ENCODE data around the genes NEURL3, SEMA4C and ANKRD36.

DNA sequence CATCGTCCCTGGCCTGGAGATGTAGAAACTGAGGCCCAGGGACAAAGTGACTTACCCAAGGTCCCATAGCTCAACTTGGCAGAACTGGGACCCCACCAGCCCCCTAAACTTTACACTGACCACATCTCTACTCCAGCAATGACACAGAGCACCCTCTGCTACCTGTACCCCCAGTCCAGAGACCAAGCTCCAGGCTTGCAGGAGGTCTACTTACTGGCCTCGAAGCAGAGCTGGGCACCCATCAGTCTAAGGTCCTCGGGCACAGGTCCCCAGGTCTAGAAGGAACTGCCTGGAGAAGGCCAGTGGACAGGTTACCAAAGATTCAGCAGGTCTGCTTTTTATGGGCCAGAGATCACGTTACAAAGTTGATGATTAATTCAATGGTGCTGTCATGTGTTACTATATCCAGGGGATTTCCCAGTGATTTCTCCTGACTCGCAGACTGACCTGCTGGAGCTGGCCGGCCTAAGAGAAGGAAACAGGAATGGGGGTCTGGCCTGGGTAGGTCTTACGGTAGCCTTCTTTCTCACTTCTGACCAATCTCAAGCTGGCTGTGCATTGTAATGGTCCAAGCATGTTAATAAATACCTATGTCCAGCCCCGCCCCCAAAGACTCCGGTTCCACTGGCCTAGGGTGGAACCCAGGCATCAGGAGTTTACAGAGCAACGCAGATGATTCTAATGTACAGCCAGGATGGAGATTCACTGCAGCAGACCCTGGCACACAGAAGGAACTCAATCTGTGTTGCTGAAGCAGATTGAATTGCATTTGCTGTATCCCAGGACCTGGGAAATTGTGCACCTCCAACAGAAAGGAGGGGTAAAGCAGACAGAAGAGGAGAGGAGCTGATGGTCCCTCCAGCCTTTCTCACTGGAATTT, at the start of gene NEURL3:
NEURL3 (minus strand) TSS at position 313 of the 880 bp plus-strand sequence.
- PRO-cap: no peak

DNA sequence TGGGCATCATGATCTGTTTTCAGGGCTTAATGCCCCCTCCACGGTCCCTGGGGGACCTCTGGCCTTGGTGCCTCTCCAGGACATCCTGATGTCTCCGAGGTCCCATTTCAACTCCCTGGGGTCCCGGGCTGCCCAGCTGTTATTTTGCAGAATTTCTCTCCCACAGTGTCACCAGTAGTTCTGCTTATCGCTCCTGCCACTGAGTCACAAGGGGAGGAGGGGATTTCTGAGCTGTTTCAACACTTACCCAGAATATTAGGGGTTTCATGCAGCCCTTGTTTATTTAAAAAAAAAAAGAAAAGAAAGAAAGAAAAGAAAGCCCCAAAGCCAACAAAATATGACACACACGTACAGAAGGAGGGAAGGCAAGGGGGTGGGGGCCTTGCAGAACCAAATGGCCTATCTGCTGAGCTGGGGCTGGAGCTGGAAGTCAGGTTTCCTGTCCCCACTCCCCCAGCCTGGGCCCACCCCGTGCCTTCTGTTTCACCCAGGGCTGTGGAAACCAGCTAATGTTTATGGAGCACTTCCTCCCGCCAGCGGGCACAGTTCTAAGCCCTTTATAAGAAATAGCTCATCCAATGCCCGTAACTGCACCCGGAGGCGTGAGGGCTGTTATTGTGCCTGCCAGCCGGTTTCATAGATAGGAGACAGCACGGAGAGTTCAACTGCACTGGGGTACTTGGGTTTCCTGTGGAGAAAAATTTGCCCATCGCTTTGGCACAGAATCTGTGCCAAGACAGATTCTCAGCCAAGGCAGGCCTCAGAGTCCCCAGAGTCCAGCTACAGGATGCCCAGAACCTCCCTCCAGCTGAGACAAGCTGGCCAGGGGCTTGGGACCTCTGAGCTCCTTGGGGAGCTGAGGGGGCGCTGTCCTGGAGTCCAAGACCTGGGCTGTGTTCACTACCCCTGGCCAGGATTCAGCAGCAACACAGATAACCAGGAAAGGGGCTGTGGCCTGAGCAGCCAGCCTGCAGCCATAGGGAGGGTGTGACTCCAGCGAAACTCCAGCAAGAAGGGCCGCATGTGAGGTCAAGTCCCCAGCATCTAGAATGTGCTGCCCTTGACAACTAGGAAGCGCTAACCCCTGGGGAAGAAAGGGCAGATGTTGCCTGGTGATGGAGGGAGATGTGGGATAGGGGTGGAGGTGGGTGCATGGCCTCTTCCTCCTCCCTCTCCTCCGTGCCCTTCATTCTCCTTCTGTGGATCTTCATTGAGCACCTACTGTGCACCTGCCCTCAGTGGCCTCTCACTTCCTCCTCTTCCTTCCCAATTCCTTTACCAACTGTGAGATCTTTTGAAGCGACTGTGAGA, 8.1 kb upstream of the ARID5A start:
- PRO-cap: no peak

DNA sequence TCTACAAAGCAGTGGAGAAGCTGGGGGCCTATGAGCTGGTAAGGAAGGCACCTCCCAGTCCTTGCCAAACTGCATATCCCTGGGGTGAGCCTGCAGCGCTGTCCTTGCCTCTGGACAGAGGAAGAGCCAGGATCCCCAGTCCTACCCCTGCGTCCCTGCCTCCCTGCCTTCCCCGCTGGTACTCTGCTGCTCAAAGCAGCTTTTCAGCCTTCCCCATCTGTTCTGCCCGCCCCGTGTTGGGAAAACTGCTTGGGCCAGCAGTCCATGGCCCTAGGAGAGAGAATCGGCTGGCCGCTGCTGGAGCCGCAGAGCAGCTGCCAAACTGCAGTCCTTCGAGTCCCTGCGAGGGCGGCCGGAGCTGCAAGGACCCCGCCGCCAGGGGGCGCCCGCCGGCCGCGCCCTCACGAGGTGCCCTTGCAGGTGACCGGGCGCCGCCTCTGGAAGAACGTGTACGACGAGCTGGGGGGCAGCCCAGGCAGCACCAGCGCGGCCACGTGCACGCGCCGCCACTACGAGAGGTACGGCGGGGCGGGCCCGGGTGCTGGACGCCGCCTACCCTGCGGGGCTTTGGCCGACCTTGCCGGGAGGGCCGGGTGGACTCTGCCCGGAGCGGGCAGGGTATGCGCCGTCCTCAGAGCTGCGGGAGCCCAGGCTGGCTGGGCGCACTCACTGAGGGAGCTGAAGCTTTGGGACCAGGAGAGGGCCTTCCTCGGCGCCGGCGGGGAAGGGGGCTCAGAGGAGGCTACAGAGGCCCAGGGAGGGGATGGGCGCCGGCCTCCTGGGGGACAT, 13.4 kb downstream of the ARID5A start:
- PRO-cap: no peak

- PRO-cap: no peak
These were observed 18.4 kb downstream of the ARID5A start for GRCh38 chr2:96554774-96555618.

- PRO-cap: no peak
These were observed 44.2 kb downstream of the KANSL3 start for GRCh38 chr2:96593856-96594444.

GRCh38 chr2:96601678-96602229, 36.4 kb downstream of the KANSL3 start:
- PRO-cap: no peak

GRCh38 chr2:96623474-96624130, 14.5 kb downstream of the KANSL3 start:
- PRO-cap: no peak

DNA sequence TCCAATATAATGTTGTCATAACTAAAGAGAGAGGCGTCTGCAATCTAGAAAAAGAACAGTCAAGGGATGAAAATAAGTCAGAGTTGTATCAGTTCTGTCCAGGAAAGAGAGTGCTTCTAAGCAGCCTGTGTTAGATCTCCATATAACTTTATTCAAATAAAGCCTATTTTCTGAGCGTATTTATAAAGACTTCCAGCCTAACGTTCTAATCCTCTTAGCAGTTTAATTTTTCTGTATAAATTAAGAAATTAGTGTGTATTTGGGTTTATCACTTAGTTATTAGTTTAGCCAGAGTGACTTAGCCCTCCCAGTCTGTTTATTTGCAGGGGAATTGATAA, 7.4 kb upstream of the LMAN2L start:
- PRO-cap: no peak

- PRO-cap: no peak
These were observed 598 bp downstream of the CNNM4 start for GRCh38 chr2:96761344-96761655.

- PRO-cap: no peak
These were observed 5.7 kb downstream of the CNNM4 start for GRCh38 chr2:96766522-96766777.

- PRO-cap: bidirectional peak, plus-strand start at chr2:96869874, minus-strand start at chr2:96869924; bidirectional peak, plus-strand start at chr2:96870448, minus-strand start at chr2:96870265
These were observed at the start of gene SEMA4C for GRCh38 chr2:96869693-96870614. Gene SEMA4C (minus strand): TSS chr2:96870080.

DNA sequence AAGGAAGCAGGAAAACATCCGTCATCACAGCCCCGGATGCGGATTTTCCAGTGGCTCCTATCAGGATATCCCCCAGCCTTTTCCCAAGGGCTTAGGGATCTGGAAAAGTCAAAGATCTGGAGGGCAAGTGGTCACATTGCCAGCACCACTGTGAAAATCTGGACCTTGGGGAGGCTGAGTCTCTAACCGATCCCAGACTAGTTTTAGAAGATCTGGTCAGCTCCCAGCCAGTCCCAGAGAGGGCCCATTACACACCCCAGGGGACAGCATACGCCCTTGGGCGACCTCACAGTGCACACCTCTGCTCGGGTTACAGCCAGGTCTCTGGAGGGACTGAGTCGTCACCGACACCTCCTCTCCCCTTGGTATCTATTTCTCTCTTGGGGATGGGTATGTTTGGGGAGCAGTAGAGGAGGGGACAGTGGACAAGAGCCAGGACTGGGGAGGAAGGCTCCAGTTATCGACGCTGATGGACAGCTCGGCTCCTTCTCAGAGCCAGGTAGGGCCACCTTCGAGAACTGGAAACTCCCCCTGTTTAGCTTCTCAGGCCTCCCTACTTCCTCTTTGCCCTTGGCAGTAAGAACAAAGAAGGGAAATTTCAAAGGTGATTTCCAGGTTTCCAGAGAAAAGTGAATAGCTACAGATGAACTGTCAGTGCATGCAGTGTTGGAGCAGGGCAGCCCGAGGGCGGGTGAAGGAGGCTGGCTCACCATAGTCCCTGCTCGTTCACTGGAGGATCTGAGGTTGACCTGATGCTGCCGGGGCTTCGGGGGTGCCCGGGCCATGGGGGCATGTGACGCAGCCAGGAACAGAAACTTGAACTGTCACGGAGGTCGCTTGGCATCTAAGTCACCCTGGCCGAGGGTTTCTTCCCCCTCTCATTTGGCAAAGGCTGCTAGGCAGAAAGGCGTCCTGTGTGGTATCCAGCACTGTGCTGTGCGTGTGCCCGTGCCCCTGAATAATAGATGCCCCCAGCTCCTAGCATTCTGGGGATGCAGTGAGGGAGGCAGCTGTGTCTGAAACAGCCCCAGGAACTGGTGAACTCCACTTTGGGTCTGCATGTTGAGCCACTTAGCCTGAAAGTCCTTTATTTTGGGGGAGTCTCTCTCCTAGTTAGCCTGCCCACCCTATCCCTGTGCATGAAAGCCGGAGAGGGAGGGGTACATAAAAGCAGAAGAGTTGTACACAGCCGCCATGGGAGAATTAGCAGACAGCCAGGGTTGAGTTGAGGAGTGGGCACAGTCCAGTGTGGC, 4.5 kb upstream of the SEMA4C start:
- PRO-cap: no peak

DNA sequence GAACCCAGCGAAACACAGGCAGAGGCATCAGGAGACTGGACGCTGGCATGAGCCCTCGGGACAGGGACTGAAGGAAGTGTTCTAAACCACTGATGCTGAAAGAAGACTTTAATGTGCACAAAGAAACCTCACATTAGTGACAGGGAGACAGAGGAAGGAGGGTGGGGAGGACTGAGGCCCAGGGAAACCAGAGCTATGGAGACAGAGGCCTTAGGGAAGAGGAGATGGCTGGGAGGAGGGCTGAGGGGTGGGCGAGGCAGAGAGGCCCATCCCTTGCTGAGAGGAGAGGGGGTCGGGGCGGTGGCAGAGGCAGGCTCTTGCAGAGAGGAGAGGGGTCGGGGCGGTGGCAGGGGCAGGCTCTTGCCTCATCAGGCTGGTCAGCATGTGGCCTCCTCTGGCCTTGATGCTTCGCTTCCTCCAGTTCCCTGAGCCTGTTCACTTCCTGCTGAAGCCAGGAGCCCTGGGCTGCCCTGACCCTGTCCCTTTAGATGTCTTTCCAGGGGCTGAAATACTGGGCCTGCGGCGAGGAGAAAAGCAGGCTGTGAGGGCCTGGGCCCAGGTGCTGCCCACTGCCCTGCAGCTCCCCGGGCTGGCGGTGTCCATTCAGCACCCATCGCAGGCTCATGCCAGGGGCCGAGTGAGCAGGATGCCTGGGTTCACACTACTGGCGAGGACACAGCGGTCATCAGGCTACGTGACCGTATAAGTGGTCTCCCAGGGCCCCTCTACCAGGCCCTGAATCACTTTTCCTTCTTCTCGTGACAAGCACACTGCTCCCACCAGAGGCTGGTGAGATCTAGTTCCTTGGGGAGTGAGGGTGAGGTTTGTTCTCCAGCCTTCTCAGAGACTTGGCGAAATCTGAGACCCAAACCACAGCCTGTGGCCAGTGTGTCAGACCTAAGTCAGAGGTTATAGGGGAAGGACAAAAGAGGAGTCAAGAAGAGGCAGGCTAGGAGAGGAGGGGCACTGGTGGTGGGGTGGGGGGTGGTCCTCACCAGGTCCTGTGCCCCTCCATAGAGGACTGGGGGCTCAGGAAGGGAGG, 6.2 kb upstream of the SEMA4C start:
- PRO-cap: no peak

GRCh38 chr2:96897843-96898420, 28.1 kb upstream of the SEMA4C start:
- PRO-cap: no peak

DNA sequence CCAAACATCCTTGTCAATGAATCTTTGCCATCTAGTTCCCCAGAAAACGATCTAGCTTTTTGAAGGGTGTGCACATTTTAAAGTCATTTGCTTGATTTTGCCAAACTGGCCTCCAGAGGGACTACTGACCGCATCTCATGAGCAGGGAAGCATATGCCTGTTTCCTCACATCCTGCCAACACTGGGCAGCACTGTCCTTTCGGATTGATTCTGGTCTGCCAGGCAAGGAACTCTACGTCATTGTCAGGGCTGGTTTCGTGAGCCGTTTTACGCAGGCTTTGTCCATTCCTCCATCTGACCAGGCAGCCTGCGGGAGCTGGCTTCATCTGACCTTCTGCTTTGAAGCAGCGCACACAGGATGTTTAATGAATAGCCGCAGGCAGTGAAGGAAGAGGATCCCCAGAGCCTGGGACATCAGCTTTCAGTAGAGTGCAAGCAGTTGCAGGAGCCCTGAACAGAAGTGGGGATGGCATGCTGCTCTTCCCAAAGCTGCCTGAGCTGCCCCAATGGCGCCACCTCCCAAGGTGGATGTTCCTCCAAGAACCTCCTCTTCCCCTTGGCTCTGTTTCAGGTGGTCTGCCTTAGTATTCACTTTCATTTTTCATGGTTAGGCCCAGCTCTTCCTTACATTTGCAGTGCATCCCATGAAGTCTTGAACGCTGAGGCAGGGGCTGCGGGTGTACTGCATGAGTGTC, 46.4 kb upstream of the SEMA4C start:
- PRO-cap: no peak

GRCh38 chr2:96952051-96952586, 34.3 kb downstream of the FAM178B start:
- PRO-cap: no peak

- PRO-cap: no peak
These were observed 48.7 kb downstream of the FAHD2B start for GRCh38 chr2:97045925-97046370.

- PRO-cap: no peak
These were observed 46.1 kb downstream of the FAHD2B start for GRCh38 chr2:97048394-97049103.

- PRO-cap: no peak
These were observed 44.7 kb downstream of the FAHD2B start for GRCh38 chr2:97050014-97050393.

DNA sequence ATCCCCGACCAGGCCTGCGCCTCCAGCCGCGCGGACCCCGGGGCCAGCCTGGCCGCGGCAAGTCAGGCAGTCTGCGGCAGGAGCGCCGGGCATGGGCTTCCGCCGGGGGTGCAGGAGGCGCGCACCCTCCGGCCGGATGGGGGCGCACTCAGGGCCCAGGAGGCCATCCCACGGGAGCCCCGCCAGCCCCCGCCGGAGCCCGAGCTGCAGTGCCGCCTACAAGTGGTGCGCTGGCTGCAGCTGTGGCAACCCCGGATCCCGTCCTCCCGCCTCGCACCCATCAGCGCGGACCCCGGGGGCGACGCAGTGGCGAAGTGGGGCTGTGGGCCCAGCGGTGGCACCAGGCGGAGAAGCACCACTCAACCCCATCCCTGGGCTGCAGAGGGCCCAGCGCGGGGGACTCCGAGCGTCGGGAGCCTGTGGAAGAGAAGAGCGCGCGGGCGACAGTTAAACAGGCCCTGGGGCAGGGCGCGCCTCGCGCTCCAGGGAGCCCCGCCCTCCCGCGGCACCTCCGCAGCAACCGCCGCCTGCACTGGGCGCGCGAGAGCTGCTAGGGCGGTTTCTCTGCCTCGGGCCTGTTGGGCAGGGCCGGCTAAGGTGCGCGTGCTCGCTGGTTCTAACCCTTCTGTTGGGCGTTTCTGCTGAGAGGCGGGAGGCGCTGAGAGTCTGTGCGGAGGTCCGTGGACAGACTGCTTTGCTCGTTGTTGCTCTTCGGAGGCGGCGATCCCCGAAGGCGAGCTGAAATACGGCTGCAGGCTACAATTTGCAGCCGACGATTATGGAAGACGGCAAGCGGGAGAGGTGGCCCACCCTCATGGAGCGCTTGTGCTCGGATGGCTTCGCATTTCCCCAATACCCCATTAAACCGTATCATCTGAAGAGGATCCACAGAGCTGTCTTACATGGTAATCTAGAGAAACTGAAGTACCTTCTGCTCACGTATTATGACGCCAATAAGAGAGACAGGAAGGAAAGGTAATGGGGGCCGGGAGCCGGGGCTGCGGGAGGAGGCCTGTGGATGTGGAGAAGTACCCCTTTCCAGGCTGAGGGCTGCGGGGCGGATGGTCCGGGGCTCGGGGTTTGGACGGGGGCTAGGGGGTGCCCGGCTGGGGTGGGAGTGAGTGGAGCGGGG, at the start of gene ANKRD36:
ANKRD36 (plus strand) TSS at position 192 of the 1,132 bp plus-strand sequence.
- PRO-cap: bidirectional peak, plus-strand start at position 209 of the sequence, minus-strand start outside the sequence; bidirectional peak, plus-strand start at position 759 of the sequence, minus-strand start at position 421 of the sequence